Measurements from ENCODE around the gene IQCA1.

GRCh38 chr2:235822143-235822606, 328.3 kb downstream of the AGAP1 start:
- PRO-cap: no peak
- RAMPAGE, long total RNA: no peak
- RRBS: no CpG with 5 or more reads among the region's 2 CpGs

DNA sequence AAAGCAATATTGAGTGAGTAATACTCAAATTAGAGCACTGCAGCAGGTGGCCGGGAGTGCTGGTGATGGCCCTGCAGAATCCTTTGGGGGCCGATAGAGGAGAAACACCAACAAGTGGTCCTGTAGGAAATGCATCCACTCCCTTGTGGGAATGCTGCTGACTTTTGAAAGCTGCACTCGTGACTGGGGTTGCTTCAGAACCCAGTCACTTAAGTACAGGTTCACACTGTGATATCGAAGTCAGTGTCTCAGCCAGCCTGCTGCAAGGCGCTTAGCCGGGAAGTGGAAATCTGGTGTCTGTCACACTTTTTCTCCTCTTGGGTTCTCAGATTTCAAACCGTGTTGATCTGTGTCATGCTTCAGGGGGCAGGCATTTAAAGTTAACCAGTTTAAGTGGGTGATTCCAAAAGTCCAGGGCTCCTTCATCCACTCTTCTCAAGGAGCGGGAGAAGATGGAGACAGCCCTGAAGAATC, 331.9 kb downstream of the GBX2 start:
- PRO-cap: no peak
- RAMPAGE, long total RNA: no peak
- RRBS: no CpG with 5 or more reads among the region's 8 CpGs

- PRO-cap: no peak
- RAMPAGE, long total RNA: no peak
- RRBS: no CpG with 5 or more reads among the region's 18 CpGs
Measured at GRCh38 chr2:235975660-235976708, 192.2 kb downstream of the GBX2 start.

DNA sequence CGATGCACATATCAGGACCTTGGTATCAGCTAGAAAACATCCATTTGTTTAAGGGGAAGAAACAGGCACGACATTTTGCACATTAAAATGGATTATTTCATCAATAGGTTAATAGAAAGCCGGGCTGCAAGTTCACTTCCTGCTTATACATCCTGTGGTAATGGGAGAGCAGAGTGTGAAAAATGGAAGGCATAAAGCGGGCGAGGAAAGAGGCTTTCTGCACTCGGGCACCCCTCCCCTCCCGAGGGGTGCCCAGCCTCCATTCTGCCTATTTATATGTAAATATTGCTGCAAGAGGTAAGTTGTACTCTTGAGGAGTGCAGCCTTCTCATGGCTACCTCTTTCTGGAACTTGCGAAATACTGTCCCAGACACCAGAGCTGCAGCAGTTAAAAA, 156.1 kb downstream of the GBX2 start:
- PRO-cap: no peak
- RAMPAGE, long total RNA: no peak
- RRBS: 49% methylated on average over 2 of the region's 8 CpGs

- PRO-cap: no peak
- RAMPAGE, long total RNA: no peak
- RRBS: 3% methylated on average over 41 of the region's 132 CpGs
Measured at GRCh38 chr2:236167022-236168093, 828 bp downstream of the GBX2 start.

GRCh38 chr2:236388999-236389875, 118.0 kb downstream of the IQCA1 start:
- PRO-cap: no peak
- RAMPAGE, long total RNA: no peak
- RRBS: no CpG with 5 or more reads among the region's 38 CpGs

- PRO-cap: no peak
- RAMPAGE, long total RNA: no peak
- RRBS: no CpG with 5 or more reads among the region's 57 CpGs
Measured at GRCh38 chr2:236507138-236507972, at the start of gene IQCA1. Gene IQCA1 (minus strand): TSS chr2:236507476.

DNA sequence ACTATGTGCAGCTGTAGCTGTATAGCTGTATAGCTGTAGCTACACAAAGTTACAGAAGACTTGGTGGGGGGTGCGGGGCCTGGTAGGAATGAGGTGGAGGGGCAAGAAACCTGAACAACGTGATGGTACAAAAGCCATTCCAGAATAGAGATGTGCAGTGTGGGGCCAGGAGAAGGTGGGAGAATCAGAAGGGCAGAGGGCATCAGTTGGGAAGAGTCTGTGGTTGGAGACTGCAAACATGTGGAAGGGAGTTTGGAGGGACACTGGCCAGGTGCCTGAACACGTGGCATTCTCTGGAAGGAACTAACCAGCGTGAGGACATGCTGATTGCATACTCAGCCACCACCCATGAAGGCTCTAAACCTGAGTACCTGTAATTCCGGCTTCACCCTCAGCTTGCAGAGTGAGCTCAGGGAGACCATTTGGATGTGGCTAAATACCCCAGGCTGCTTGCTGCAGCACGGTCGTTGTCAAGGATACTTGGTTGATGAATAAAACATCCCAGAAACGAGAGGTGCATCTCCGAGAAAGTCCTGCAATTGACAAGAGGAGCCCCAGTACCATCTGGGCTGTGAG, 4.8 kb downstream of the ACKR3 start:
- PRO-cap: no peak
- RAMPAGE, long total RNA: no peak
- RRBS: no CpG with 5 or more reads among the region's 9 CpGs

DNA sequence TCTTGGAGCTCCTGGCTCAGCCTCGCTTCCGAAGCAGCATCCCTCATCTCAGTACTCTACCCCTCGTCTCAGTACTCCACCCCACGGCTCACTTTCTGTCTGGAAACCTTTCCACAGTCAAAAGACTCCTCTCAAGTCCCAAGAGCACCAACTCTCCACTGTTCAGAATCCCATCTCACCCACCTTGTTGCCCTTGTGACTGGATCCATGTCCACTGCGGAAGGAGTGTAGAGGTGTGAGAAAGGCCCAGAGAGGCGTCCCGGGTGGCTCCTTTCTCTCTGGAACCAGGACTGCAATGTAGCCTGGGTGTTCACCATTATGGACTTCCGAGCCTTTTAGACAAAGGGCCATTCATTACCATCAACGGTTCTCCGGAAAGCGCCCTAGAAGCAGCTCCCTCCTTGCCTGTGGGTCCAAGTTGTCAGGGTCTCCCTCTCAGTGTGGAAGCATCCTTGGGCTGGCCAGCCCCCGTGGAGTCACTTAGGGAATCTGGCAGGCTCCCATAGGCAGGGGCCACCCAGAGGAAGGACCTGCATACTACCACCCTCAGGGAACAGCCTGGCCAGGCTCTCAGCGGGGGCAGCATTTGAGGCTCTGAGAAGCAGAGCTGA, 56.6 kb downstream of the ACKR3 start:
- PRO-cap: no peak
- RAMPAGE, long total RNA: no peak
- RRBS: 86% methylated on average over 3 of the region's 13 CpGs

GRCh38 chr2:236642287-236643434, 73.0 kb downstream of the ACKR3 start:
- PRO-cap: no peak
- RAMPAGE, long total RNA: no peak
- RRBS: 25% methylated on average over 7 of the region's 29 CpGs

GRCh38 chr2:236828071-236828444, 257.6 kb upstream of the COPS8 start:
- PRO-cap: no peak
- RAMPAGE, long total RNA: no peak
- RRBS: no CpG with 5 or more reads among the region's 3 CpGs

DNA sequence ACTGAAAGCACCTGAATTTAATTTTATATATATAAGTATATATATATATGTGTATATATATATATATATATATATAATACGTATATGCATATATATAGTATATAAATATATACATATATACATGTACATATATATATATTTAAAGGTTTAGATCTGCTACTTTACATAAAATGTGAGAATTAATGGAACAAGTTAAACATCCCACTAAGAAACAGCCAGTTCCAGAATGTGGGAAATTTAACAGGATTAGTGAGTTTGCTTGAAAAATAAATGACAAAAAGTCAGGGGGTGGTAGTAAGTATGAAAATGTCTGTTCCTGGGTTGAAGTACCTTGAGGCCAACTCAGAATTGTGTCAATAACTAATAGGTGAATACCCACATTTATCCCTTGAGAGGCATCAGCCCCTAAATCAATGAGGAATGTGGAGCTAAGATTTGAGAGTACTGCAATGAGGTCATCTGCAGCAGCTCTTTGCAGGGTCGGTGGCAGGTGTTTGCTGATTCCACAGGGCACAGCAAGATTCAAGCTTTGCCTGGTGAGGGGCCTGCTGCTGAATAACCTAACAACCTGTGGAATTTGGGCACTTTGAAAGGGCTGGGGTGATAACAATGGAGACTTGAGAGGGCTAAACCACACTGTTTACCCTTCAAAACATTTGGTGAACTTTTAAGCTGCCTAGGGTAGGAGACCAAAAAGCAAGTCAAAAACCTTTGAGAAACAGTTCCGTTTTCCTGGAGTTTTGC, 15.2 kb downstream of the COPS8 start:
- PRO-cap: no peak
- RAMPAGE, long total RNA: no peak
- RRBS: no CpG with 5 or more reads among the region's 3 CpGs

DNA sequence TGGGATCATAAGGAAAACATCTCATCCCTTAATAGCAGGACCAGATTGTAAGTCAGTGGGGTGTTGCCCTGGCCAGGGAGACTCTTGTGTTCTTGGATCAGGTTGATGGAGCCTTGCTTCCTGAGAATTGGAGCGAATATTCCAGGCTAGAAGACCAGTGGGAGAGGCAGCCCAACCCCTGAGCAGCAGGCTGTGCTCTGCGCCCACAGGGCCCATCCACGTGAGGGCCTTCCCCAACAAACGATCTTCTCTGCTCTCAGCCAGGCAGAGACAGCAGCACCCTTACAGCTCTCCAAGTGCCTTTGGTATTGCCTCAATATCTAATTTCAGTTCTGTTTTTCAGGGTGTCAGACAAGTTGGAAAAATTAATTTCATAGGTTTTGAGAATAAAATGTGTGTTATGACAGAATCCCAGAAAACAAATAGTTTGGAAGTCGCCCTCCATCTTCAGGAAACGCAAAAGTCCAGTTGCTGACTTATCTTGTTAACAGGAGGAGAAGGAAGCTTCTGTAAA, 105.4 kb downstream of the COPS8 start:
- PRO-cap: no peak
- RAMPAGE, long total RNA: no peak
- RRBS: no CpG with 5 or more reads among the region's 6 CpGs

GRCh38 chr2:237235404-237235807, 149.7 kb downstream of the COPS8 start:
- PRO-cap: no peak
- RAMPAGE, long total RNA: no peak
- RRBS: no CpG with 5 or more reads among the region's 3 CpGs

DNA sequence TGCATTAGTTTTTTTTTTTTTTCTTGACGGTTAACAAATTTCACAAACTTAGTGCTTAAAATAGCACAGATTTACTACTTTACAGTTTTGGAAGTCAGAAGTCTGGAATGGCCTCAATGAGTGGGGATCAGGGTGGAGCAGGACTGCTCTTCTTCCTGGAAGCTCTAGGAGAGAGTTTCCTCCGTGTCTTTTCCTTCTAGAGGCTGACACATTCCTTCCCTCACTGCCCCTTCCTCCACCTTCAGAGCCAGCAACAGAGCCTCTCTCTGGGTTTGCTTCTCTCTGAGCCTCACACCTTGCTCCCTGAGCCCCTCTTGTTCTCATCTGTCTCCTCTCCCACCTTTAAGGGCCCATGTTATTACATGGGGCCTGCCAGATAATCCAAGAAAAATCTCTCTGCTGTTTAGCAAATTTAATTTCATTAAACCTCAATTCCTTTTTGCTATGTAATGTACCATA, 117.1 kb downstream of the COL6A3 start:
- PRO-cap: no peak
- RAMPAGE, long total RNA: no peak
- RRBS: no CpG with 5 or more reads among the region's 2 CpGs

DNA sequence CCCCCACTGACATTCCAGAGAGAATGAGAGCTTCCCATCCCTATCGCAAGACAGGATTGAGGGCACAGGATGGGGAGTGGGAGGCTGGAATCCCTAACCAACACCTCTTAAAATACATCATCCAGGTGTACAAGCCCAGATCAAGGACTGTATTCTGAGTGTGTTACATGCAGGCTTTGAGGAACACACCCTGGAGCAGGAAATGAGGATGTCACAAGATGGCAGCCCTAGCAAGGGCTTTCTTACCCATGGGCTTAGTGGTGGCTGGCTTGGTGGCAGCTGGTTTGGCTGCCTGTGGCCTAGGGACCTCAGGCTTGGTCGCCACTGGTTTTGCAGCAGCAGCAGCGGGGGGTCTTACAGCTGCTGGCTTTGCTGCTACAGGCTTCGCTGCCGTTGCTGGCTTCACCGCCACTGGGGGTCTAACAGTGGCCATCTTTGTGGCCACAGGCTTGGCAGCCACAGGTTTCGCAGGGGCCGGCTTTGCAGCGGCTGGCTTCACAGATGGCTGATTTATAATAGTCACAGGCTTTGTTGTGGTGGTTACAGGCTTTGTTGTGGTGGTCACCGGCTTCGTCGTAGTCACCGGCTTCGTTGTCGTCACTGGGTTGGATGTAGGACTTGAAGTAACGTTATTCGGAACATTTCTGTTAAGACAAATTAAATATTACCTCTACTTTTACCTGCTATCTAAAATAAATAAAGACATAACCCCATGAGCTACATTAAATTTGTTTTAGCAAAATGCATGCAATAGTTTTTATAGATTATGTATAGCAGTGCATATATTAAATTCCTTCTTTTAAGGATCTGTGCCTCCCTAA, 77.9 kb downstream of the COL6A3 start:
- PRO-cap: no peak
- RAMPAGE, long total RNA: no peak
- RRBS: 85% methylated on average over 3 of the region's 17 CpGs

- PRO-cap: no peak
- RAMPAGE, long total RNA: no peak
- RRBS: no CpG with 5 or more reads among the region's 3 CpGs
Measured at GRCh38 chr2:237356987-237357493, 56.9 kb downstream of the COL6A3 start.

GRCh38 chr2:237366600-237367229, 47.2 kb downstream of the COL6A3 start:
- PRO-cap: no peak
- RAMPAGE, long total RNA: no peak
- RRBS: no CpG with 5 or more reads among the region's 21 CpGs

GRCh38 chr2:237412530-237412981, 1.4 kb downstream of the COL6A3 start:
- PRO-cap: no peak
- RAMPAGE, long total RNA: no peak
- RRBS: 42% methylated on average over 3 of the region's 8 CpGs

- PRO-cap: no peak
- RAMPAGE, long total RNA: no peak
- RRBS: 2% methylated on average over 7 of the region's 25 CpGs
Measured at GRCh38 chr2:237474614-237475197, 12.3 kb upstream of the MLPH start.

Data from lung (tissue), 4 donors.